Iris pigment epithelial cell (primary cell): ENCODE measurements around a stretch of chr12.

- RRBS, result no CpG with 5 or more reads among the region's 11 CpGs
These were observed 15.3 kb downstream of the MLXIP start for GRCh38 chr12:122093603-122094531.

GRCh38 chr12:122146546-122147138 lies 27.4 kb downstream of the IL31 start:
- RRBS, result 87% methylated on average over 5 of the region's 21 CpGs

DNA sequence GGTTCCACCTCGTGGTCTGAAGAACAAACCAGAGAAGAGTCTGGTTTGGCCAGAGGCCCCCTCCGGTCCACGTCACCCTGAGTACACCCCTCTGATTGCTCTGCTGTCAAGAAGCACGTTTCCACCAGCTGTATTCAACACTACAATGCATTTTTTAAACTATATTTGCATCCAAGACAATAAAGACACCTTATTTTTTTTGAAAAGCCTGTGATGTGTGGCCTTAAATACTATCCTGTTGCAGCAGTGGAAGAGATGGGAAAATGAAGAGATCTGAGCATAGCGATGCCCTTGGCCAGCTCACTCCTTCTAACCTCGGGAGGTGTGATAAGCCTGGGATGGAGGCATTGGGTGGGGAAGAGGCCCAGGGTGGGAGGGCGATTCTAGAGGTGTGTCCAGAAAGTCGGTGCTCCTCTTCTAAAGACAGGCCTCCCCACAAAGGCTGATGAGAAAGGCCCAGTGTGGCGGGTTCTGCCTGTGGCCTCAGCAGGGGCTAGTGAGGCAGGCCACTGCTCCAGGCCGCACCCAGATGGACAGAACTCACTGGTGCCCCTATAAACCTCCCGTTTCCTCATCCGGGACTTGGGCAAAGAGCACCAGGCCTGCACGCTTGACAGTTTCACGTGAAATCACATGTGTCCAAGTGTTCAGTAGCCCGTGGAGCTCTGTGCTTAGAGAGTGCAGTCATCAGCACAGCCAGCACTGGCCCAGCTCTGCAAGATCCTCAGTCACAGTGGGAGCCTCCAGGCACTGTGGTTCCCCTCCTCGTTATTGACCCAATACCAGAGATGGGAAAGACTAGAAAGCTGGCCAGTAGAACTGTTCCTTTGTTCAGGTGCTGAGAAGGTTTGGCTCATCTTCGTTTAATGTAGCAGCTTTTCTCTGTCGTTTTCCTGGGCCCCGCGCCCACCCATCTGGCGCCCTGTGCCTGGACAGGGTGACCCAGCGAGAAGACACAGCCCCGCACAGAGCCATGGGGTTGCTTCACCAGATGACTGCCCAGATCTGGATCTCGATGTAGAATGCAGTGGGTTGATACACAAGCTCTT lies 26.6 kb downstream of the IL31 start:
- RRBS, result no CpG with 5 or more reads among the region's 24 CpGs

GRCh38 chr12:122185614-122185979 lies 2.7 kb downstream of the LRRC43 start:
- RRBS, result no CpG with 5 or more reads among the region's 7 CpGs

DNA sequence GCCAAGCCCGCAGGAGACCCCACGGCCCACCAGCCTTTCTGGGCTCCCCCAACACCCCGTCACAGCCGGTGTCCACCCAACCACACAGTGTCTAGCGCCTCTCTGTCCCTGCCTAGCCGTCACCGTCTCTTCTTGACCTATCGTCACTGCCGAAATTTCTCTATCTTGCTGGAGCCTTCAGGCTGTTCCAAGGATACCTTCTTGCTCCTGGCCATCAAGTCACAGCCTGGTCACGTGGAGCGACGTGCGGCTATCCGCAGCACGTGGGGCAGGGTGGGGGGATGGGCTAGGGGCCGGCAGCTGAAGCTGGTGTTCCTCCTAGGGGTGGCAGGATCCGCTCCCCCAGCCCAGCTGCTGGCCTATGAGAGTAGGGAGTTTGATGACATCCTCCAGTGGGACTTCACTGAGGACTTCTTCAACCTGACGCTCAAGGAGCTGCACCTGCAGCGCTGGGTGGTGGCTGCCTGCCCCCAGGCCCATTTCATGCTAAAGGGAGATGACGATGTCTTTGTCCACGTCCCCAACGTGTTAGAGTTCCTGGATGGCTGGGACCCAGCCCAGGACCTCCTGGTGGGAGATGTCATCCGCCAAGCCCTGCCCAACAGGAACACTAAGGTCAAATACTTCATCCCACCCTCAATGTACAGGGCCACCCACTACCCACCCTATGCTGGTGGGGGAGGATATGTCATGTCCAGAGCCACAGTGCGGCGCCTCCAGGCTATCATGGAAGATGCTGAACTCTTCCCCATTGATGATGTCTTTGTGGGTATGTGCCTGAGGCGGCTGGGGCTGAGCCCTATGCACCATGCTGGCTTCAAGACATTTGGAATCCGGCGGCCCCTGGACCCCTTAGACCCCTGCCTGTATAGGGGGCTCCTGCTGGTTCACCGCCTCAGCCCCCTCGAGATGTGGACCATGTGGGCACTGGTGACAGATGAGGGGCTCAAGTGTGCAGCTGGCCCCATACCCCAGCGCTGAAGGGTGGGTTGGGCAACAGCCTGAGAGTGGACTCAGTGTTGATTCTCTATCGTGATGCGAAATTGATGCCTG lies 3.2 kb downstream of the B3GNT4 start:
- RRBS, result no CpG with 5 or more reads among the region's 33 CpGs

DNA sequence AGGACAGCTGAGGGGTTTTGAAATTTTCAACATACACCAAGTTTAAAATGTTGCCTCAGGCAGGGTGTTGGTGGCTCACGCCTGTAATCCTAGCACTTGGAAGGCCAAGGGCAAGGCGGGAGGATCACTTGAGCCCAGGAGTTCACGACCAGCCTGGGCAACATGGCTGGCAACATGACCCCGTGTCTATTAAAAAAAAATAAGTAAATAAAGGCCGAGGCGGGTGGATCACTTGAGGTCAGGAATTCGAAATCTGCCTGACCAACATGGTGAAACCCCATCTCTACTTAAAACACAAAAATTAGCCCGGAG lies 1.1 kb downstream of the DIABLO start:
- RRBS, result no CpG with 5 or more reads among the region's 8 CpGs

GRCh38 chr12:122279277-122279691 lies 13.0 kb upstream of the VPS33A start:
- RRBS, result no CpG with 5 or more reads among the region's 2 CpGs

GRCh38 chr12:122279788-122280174 lies 13.5 kb upstream of the VPS33A start:
- RRBS, result no CpG with 5 or more reads among the region's 8 CpGs

- RRBS, result no CpG with 5 or more reads among the region's 5 CpGs
These were observed 67.7 kb upstream of the VPS33A start for GRCh38 chr12:122333836-122334579.

GRCh38 chr12:122382616-122383309 lies 39.7 kb downstream of the CLIP1 start:
- RRBS, result no CpG with 5 or more reads among the region's 10 CpGs

DNA sequence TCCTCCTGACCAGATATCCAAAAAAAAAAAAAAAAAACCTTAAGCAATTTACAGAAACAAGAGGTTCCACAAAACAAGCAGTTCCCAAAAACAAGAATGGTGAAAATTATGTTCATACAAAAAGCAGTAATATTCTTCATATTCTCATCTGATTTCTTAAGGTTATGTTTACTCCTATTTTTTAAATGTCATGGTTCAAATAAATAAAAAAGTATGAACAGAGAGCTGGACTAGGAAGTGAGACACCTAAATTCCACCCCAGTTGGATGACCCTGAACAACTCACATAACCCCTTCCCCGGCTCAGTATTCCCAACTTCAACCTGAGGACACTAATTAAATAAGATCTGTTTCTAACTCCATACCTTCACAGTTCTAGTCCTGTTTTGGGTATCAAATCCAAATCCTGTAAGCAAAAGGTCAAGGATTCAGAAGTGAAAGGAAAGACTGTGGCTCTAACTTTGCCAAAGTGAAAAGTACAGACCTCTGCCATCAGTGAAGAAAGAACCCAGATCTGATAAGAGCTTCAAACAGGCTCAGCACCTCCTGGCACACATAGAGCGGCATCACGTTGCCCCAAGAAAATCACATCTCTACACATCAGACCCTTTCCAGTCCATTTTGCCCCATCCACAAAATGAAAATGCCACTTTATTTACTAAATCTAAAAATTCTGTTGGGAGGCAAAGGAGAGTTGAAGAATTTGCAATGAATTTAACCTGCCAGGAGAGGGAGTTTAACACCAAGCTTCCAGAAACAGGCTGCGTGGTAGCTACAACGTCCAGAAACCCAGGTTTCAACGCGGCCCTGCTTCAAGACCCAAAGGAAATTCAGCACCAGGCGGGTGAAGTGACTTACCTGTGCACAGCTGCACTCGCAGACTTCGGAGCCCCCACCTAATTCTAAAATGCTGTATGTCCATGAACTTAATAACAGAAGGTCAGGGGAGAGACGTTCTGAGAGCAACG lies 23.3 kb downstream of the CLIP1 start:
- RRBS, result no CpG with 5 or more reads among the region's 12 CpGs

GRCh38 chr12:122518795-122519182 lies 7.9 kb downstream of the RSRC2 start:
- RRBS, result no CpG with 5 or more reads among the region's 3 CpGs

DNA sequence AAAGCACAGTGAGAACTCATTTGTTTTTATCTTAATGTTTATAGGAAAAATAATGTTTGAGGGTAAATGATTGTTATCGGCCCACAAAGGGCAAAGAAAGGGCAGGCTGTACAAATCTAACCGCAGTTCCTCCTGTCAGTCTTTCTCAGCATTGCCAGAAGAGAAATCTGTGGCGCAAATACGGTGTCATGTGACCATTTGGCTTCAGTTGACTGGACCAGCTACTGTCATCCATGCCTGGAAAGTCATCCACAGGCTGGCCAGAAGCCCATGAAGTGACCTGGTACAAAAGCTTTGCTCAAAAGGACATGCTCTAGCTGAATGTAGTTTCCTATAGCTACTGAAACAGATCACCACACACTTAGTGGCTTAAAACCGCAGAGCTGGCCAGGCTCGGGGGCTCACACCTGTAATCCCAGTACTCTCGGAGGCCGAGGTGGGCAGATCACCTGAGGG lies 43.6 kb downstream of the HCAR2 start:
- RRBS, result no CpG with 5 or more reads among the region's 8 CpGs

DNA sequence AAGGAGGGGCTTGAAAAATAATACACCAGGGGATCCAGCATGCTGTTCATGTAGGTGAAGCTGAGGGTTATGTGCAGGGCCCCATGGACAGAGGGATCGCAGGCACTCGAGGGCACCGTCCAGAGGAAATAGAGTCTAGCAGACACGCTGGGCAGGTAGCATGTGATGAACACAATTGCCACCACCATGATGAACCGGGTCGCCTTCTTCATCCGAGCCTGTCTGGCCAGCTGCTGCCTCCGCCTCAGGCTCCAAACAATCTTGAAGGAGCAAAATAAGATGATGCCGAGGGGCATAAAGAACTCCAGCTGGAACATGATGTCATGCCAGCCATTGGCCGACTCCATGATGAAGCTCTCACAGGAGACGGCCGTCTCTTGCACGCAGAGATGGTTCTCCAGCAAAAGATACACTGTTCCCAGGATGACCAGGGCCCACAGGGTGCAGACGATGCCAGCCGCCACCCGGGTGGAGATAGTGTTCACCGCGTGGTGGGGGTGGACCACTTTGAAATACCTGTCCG lies 1.1 kb downstream of the HCAR1 start:
- RRBS, result 80% methylated on average over 3 of the region's 19 CpGs

DNA sequence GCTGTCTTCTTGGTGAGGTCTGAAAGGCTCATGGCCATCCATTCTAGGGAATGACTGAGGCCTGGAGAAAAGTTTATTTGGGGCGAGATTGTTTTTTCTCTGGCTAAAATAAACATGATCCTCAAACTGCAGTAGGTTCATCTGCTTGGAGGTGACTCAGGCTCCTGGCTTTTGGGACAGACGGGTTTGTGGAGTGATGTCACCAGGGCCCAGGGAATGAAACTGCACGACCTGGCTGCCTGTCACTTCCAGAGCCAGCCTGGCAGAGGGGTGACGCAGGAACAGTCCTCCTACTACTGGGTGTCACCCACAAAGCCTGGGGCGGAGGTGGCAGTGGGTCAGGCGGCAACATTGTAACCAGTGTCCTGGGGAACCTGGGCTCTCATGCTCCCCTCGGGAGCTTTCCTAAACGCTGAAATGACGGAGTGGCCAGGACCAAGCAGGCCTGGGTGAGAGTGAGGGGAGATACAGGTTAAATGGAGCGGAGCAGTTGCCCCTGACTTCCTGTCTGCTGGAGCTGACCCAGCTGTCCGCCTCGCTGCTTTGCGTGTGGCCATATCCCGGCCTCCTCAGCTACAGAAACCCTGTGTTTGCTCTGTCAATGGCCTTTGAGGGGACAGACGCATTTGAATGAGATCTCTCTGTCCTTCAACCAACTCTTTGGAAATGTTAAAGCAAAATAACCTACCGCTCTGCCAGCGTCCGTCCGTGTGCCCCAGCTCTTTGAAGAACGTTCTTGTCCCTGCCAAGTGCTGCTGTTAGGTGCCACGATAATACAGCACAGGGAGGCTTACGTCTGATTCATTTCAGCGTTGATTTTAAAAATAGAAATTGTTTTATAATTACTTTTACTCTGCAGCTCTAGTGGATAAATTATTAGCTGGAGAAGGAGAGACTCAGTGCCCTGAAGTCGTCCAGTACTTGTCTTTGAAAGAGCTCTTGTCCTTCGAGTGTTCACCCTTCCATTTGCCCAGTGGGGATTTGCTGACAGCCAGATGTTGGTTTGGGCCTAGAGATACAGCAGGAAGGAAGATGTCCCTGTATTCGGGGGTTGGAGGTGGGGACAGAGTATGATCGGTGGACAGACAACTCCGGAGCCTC lies 6.6 kb downstream of the HIP1R start:
- RRBS, result no CpG with 5 or more reads among the region's 28 CpGs

DNA sequence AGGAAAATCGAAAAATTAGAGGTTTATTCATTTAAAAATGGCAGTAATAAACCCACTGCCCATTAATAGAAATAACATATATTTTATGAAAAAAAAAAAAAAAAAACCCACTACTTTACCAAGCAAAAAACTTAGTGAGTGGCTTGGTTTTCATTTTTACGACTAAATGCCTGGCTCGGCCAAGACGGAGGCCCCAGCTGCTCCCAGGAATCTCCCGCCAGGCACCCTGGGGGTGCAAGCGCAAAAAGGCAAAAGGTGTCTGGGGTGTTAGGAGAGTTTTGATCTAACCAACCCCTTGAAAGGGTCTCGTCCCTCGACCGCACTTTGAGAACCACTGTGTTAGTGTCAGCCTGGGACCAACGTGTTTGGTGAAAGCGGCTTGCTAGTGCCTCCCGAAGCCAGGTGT lies 19.0 kb downstream of the HIP1R start:
- RRBS, result no CpG with 5 or more reads among the region's 12 CpGs

GRCh38 chr12:122855083-122855674 lies 19.9 kb downstream of the HIP1R start:
- RRBS, result no CpG with 5 or more reads among the region's 22 CpGs

DNA sequence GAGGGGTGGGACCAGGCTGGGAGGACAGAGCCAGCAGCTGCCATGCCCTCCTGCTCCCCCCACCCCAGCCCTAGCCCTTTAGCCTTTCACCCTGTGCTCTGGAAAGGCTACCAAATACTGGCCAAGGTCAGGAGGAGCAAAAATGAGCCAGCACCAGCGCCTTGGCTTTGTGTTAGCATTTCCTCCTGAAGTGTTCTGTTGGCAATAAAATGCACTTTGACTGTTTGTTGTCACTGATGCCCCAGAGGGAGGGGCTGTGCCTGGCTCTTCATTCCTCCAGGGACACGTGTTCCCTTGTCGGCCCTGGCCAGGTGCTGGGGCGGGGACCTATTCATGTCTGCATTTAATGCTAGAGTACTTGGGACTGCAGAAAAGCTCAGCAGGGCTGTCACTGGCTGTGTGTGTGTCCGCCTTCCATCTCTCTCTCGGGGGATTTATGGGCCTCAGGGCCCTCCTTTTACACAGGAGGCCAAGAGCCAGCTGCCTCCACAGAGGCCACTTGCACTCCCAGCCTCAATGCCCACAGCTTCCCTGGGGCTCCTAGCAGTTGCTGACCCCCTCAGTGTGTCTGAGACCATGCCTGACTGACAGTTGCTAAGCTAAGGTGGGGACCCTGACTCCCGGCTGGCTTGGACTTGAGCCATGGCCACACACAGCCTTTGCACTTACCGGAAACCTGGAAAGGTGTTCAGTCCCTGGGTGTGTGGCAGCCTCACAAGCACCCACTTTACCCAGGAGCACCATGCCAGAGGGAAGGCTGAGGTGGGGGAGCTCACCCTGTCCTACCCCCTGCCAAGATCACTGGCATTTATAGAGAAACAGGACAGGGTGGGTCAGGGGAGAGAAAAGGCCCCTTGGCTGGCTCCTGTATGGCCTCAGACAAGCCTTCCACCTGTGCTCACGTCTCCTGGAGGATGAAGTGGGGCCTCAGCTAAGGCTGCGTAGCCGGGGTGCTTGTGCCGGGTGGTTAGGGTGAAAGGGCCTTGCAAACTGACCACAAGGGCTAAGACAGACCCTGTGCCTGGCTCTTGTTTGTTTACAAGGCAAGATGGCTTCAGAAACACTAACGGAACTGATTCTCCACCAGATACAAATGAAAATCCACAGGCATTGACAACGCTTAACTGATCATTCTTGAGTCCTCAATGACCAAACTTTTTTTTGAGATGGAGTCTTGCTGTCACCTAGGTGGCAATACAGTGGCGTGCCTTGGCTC lies 27.9 kb downstream of the HIP1R start:
- RRBS, result no CpG with 5 or more reads among the region's 15 CpGs

DNA sequence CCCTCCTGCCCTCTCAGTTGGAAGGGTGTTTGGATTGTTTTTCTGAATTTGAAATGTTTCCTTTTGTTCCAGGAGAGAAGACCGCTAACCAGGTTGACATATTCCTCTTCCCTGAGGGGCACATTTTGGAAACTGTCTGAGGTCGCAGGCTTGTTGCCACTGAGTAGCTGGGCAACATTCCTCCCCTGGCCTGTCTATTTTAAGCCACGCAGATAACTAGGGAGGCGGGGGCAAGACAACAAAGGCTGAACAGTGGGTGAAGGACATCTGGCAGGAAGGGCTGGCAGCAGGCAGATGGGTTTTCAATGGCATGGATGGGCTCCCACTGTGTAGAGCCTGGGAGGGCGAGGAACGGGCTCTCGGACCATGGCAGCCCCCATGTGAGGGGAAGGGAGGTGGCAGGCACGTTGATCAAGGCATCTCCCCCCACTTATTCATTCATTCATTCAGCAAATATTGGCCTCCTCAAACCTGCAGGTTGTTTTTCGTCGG lies 14.0 kb upstream of the VPS37B start:
- RRBS, result no CpG with 5 or more reads among the region's 10 CpGs

DNA sequence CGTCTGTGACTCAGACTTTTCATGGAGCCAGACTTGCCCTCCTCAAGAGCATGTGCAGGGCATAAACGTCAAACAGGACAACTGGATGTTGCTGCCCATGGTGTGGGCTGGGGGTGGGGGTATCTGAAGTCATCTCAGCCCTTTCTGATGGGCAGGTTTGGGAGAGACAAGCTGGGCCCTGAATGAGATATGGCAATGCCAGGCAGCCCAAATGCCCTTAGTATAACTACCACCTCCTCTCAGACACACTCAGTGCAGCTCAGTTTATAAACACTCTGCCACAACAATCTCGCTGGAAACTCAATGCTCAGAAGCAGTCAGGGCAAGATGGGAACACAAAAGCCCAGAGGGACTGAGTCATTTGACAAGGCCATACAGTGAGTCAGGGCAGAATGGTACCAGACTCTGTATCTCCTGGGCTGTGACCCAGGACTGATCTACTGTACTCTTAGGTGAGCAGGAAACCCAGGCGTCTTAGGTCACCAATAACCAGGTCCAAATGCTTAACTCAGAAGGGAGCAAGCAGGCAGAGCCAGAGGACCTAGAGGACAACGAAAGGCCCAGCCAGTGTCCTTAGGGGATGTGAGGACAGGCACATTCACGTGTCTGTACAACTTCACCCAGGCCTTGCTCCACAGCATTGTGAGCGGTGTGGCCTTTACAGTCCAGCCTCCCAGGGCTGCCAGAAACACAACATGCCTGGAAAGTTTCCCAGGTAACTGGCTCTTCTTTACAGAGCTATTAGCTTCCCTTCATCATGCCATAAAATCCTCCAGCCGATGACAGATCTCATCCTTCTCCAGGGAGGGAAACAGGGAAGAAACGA lies 69.8 kb downstream of the ARL6IP4 start:
- RRBS, result no CpG with 5 or more reads among the region's 9 CpGs